SK-MEL-5 (cell line): ENCODE data around the genes TRAPPC10 and KRTAP12-4.

GRCh38 chr21:43753456-43754209, 22.5 kb downstream of the CSTB start:
RAMPAGE:
- cytosol, long total RNA, result no peak
- long total RNA, result no peak
- nucleus, long total RNA, result no peak

RAMPAGE:
- cytosol, long total RNA, result no peak
- long total RNA, result no peak
- nucleus, long total RNA, result no peak
Measured at GRCh38 chr21:43810696-43811251, 21.4 kb downstream of the RRP1 start.

DNA sequence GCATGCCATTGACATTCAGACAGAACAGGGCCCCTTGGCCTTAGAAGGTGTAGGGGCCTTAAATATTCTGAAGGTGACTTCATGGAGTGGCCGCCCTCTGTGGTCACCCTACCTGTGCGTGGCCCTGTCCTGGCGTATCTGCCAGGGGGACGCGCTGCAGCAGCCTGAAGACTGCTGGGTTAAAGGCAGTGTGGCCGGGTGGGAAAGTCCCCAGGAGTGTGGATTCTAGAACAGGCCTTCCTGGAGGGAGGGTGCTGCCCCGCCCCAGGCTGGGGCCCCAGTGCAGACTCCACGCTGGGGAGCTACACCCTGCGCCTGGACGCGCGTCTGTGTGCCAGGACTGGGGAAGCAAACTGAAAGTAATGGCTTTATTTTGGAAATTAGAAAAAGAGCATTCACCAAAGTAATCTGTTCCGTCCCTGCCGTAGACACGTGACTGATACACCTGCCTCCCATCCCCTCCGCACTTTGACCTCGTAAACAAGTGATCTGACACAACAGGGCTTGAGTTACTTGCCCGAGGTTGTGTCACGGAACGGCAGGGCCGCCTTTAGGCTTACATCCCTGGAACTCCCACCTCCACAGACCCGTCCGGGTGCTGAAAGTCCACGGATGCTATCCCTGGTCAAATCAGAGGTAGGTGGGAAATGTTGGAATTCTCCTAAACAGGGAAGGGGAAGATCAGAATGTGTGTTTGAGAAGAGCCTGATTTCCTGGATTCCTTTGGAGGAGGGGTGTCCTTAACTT, 1.9 kb downstream of the AGPAT3 start:
RAMPAGE:
- cytosol, long total RNA, result no peak
- long total RNA, result no peak
- nucleus, long total RNA, result no peak

DNA sequence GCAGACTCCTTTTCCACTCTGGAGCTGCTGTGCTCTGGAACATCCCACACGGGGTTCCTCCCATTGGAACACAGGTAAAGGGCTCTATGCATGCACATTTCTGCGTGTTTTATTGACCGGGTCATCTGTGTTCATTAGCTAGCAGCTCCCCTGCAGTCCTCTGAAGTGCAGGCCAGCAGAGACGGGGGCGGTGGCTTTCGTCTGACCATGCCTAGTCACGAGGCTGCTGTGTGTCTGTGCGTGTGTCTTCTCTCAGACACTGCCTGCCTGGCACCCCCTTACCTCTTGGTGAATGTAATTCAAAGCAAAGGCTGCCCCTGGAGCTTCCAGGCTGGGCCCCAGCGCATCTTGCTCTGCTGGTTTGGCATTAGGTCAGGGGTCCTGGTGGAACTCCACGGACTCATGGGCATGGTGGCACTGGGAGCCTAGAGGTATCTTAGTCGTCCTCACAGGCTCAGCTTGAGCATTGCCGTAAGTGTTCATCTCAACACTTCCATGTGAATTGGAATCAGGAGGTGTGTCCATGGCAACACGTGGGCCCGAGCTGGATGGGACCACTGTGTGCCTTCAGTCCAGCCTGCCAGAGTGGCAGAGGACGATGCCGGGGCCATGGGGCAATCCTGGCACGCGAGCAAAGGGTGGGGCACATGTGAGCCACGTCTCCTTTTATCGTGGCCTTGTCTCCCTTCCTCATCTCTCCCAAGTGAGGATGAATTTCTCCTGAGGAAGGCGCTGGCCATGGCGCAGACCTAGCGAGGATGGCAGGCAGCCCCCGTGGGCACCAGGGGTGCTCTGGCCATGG, 46.8 kb downstream of the AGPAT3 start:
RAMPAGE:
- cytosol, long total RNA, result no peak
- long total RNA, result no peak
- nucleus, long total RNA, result no peak

DNA sequence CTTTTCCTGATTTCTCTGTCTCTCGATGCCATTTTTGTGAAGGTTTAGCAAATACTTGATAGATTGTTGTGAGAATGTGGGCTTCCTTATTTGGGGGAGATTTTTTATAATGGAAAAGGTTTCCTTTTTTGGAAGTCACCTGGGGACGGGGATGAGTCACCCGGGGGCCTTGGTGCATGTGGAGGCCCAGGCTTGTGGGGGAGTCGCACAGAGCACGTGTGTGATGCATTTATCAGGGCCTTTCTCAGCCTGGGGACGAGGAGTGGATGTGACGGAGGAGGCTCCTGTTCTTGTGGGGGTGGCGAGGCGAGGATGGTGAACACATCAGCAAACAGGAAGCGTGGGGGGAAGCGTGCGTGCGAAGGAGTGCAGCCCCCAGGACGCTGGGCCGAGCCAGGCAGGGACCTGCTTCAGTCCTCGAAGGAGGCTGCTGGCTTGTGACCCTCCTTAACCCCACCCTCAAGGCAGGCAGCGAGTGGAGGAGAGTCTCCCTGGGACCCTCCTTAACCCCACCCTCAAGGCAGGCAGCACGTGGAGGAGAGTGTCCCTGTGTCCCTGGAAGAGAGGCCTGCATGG, 57.0 kb downstream of the AGPAT3 start:
RAMPAGE:
- cytosol, long total RNA, result no peak
- long total RNA, result no peak
- nucleus, long total RNA, result no peak

DNA sequence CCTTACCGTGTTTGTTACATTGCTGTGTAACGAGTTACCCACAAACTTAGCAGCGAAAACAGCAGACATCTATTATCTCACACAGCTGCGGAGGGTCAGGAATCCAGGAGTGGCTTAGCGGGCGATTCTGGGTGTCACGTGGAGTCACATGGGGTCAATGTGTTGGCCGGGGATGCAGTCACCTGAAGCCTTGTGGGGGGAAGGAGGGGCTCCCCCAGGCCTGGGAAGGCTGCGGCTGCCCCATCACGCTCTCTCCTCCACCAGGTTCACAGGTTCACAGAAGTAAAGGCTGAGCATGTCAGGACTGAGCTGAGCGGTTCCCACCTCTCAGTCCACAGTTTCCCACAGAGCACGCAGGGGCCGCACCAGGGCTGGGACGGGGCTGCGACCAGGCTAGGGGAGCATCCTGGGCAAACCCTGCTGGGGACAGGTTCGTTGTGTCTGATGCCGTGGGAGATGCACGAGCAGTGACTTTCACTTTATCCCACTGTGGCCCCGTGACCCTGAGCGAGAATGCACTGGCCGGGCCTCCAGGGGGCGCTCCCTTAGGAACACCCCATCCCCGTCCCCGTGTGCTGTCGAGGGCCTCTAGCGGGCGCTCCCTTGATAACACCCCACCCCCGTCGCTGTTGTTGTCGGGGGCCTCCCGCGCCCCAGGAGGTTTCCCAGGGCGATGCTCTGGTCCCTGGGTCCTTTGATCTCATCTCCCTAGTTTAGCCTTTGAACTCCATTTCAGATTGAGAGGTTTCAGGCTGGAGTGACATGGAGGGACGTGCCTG, 73.2 kb upstream of the TRAPPC10 start:
RAMPAGE:
- cytosol, long total RNA, result no peak
- long total RNA, result no peak
- nucleus, long total RNA, result no peak

GRCh38 chr21:43972883-43973512, 39.1 kb upstream of the TRAPPC10 start:
RAMPAGE:
- cytosol, long total RNA, result no peak
- long total RNA, result no peak
- nucleus, long total RNA, result no peak

GRCh38 chr21:44011996-44012589, at the start of gene TRAPPC10:
Gene TRAPPC10 (plus strand): TSS chr21:44012309.
RAMPAGE:
- cytosol, long total RNA, result no peak
- long total RNA, result no peak
- nucleus, long total RNA, result no peak

DNA sequence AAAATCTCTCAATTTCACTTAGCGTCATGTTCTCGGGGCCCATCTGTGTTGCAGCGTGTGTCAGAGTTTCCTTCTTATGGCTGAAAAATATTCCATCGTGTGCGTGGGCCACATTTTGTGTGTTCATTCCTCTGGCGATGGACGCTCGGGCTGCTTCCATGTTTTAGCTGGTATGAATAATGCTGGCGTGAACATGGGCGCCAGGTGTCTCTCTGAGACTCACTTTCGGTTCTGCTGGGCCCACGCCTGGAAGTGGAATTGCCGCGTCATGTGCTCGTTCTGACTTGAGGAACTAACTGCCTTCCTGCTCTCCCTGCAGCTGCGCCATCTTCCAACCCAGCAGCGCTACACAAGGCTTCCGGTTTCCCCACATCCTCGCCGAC, 20.3 kb downstream of the GATD3 start:
RAMPAGE:
- cytosol, long total RNA, result no peak
- long total RNA, result no peak
- nucleus, long total RNA, result no peak

DNA sequence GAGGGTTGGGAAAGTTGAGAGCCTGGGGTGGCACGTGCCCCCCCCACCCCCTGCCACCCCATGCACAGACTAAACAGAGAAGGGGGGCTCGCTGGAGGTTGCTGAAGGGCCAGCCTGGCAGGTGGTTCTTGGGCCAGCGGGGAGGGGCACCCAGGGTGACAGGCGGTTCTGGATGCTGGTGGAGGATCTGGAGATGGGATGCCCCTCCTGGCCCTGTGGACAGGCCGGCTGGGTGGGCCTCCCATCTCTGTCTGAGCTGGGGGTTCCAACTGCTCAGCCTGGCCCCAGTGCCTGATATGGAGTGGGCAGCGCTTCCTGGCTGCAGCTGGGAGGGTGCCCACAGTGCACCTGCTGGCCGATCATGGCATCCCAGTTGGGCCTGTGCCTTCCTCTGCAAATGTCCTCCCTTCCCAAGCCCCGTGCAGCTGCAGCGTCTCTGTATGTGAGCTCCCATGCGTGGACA, 2.0 kb downstream of the PFKL start:
RAMPAGE:
- cytosol, long total RNA, result no peak
- long total RNA, result no peak
- nucleus, long total RNA, result no peak

GRCh38 chr21:44322560-44323282, 16.5 kb downstream of the CFAP410 start:
RAMPAGE:
- cytosol, long total RNA, result no peak
- long total RNA, result no peak
- nucleus, long total RNA, result no peak

RAMPAGE:
- cytosol, long total RNA, result no peak
- long total RNA, result no peak
- nucleus, long total RNA, result no peak
Measured at GRCh38 chr21:44328007-44328226, 11.3 kb downstream of the CFAP410 start.

GRCh38 chr21:44358707-44359261, 5.4 kb downstream of the TRPM2 start:
RAMPAGE:
- cytosol, long total RNA, result no peak
- long total RNA, result no peak
- nucleus, long total RNA, result no peak

RAMPAGE:
- cytosol, long total RNA, result no peak
- long total RNA, result no peak
- nucleus, long total RNA, result no peak
Measured at GRCh38 chr21:44406553-44406823, 48.8 kb upstream of the LRRC3 start.

RAMPAGE:
- cytosol, long total RNA, result no peak
- long total RNA, result no peak
- nucleus, long total RNA, result no peak
Measured at GRCh38 chr21:44574827-44575276, 1.3 kb downstream of the KRTAP10-4 start.

GRCh38 chr21:44653815-44654670, at the start of gene KRTAP12-4:
Gene KRTAP12-4 (minus strand): TSS chr21:44654659.
RAMPAGE:
- cytosol, long total RNA, result no peak
- long total RNA, result no peak
- nucleus, long total RNA, result no peak

DNA sequence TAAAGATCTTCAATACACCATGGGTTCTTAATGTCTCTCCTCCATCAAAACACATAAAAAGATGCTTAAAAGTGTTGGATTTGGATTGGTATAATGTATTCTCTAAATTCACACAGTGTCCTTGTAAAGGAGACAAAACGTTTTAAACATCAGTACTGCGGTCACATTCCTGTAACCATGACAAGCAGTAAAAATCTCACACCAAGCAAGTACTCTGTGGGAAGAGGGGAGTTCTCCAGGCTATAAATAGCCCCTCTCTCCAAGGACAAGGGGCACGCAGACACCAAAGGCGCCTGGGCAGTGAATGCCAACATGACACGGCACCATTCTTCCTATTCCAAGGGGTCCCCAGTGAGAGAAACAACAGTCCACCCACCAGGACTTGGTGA, 2.0 kb downstream of the PTTG1IP start:
RAMPAGE:
- cytosol, long total RNA, result no peak
- long total RNA, result no peak
- nucleus, long total RNA, result no peak

RAMPAGE:
- cytosol, long total RNA, result no peak
- long total RNA, result no peak
- nucleus, long total RNA, result no peak
Measured at GRCh38 chr21:44891591-44892526, 18.4 kb upstream of the PTTG1IP start.

DNA sequence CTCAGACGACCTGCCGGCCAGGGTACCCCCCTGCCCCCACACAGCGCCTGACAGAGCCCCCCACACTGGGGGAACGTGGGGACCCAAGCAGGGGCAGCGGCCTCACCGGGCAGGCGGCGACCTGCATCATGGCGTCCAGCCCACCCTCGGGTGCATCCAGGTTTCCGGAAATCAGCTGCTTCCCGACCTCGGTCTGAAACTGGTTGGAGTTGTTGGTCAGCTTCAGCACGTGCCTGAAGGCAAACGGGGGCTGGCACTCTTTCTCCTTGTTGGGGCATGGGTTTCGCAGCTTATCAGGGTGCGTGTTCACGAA, 19.4 kb downstream of the ITGB2 start:
RAMPAGE:
- cytosol, long total RNA, result no peak
- long total RNA, result no peak
- nucleus, long total RNA, result no peak

GRCh38 chr21:44955244-44955879, 15.5 kb downstream of the SLX9 start:
RAMPAGE:
- cytosol, long total RNA, result no peak
- long total RNA, result no peak
- nucleus, long total RNA, result no peak